Pericardium (tissue), 1 donor: ENCODE data around the gene C6orf120.

DNA sequence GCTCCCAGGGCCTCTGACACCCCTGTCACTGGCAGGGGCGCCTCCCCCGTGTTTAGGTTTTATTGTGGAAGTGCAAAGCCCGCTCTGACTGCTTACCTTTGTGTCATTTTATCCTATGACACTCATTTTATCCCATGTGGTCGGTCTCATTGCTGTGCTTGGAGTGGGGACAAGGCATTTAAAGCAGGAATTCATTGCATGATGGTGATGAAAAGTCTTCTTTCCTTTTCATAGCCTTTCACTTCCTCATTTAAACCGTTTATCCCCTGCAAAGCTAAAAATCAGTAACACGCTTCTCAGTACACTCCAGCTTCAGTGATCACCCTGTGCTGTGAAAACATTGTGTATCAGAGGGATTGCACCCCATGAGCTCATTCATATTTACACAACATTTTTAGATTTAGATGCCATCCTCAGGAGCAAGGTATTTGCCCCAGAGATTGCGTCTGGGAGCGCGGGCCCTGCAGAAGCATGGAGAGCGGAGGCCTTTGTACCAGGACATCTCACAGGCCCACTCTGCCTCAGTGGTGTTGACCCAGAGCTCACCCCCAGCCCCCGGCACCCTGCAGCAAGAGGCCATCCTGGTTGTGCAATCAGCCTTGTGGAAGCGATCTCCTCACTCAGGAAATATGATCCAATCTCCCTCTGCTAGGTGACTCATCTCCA lies 38.7 kb upstream of the THBS2 start:
- RRBS, result no CpG with 5 or more reads among the region's 12 CpGs

- RRBS, result no CpG with 5 or more reads among the region's 9 CpGs
These were observed 32.0 kb downstream of the WDR27 start for GRCh38 chr6:169669835-169670316.

GRCh38 chr6:169702094-169703087 lies at the start of gene C6orf120:
TSS of gene C6orf120 (plus strand) at chr6:169702126.
- RRBS, result under 1% methylated on average over 30 of the region's 95 CpGs

- RRBS, result no CpG with 5 or more reads among the region's 5 CpGs
These were observed 1.4 kb upstream of the PHF10 start for GRCh38 chr6:169725635-169726181.

DNA sequence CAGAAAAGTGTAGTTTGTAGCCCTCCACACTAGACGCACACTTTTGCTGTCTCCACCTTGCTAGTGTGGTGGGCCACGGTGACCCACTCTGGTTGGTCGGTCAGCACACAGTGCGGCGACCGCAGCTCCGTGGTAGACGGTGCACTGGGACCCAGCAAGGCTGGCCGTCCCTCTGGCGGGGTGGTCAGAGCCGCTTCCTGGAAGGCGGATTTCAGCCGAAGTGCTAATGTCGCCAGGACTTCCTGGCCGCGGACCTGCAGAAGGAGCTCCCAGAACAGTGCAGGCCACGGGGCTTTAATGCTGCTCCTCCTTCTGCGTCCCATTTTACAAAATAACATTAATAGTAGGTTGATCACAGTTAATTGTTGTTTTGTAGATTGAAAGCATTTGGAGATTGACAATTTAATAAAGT lies 268.4 kb downstream of the DLL1 start:
- RRBS, result no CpG with 5 or more reads among the region's 18 CpGs

GRCh38 chr6:170129801-170130247 lies 161.1 kb downstream of the DLL1 start:
- RRBS, result no CpG with 5 or more reads among the region's 14 CpGs

DNA sequence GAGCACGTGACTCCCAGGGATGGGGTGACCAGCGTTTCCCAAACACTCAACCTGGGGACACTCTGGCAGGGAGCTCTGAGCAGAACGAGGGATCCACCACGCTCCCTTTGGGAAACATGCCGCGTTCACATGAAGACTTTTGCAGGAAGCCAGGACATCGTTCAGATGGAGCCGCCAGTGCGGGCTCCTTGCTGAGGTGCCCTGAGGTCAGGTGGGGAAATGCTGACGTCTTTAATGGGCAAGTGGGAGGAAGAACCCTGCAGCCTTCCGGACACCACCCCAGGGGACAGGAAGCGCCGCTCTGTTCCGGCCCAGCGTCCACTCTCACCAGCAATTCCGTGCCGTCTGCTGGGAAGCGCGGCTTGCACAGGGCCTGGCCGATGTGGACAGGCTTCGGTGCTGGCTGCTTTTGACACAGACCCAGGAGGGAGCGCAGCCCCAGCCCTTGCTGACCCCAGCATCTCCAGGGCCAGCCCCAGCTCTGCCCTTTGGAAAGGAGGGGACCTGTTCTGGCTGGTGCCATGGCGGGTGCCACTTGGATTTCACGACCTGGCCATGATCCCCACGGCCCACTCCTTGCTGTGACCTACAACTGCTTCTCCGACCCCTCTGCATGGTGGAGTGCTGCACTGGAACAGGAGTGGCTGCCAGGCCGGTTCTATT lies 123.3 kb downstream of the DLL1 start:
- RRBS, result 33% methylated on average over 2 of the region's 27 CpGs

GRCh38 chr6:170175953-170176643 lies 114.8 kb downstream of the DLL1 start:
- RRBS, result 70% methylated on average over 24 of the region's 42 CpGs

GRCh38 chr6:170178833-170179341 lies 112.0 kb downstream of the DLL1 start:
- RRBS, result 65% methylated on average over 1 of the region's 18 CpGs

DNA sequence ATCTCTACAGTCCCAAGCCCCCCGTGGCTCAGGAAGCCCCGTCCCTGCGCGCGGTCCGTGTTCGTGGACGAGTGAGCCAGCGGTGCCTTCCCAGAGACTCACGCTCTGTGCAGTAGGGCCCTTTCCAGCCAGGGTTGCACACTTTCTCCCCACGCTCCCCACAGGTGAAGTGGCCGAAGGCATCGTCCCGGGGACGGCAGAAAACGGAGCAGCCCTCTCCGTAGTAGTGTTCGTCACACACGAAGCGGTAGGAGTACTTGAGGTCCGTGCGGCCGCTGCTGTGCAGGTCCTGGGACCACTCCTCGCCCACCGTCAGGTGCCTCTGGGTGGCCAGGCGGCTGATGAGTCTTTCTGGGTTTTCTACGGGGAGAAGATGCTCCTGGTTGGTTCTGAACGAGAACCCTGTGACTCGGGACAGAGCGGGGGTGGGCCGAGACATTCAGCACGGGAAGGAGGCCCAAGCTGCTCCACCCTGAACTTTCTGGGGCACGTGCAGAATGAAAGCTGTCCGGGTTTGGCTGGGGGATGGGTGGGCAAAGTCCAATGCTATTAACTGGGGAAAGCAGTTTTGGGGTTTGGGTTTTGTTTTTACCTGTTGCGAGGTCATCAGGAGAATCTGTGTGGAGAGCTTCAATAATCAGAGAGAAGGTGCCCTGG lies 2.6 kb downstream of the DLL1 start:
- RRBS, result no CpG with 5 or more reads among the region's 35 CpGs

- RRBS, result no CpG with 5 or more reads among the region's 4 CpGs
These were observed 1.2 kb downstream of the FAM120B start for GRCh38 chr6:170307815-170308082.

DNA sequence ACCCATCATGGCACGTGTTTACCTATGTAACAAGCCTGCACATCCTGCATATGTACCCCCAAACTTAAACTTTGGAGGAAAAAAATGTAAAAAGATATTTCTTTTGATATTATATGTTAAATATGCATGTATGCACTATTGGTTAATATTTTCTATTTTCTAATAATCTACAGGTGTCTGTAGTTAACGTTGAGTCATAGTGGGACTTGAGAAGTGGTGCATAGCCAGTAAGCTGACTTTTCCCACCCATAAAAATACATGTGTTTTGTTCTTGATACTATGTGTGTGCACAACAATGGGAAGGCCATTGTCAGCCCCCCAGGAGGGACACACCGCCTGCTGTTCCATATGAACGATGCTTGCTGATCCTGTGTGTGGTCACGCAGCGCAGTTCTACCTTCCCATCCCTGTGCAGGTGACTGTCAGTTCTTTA lies 49.1 kb downstream of the FAM120B start:
- RRBS, result no CpG with 5 or more reads among the region's 6 CpGs

DNA sequence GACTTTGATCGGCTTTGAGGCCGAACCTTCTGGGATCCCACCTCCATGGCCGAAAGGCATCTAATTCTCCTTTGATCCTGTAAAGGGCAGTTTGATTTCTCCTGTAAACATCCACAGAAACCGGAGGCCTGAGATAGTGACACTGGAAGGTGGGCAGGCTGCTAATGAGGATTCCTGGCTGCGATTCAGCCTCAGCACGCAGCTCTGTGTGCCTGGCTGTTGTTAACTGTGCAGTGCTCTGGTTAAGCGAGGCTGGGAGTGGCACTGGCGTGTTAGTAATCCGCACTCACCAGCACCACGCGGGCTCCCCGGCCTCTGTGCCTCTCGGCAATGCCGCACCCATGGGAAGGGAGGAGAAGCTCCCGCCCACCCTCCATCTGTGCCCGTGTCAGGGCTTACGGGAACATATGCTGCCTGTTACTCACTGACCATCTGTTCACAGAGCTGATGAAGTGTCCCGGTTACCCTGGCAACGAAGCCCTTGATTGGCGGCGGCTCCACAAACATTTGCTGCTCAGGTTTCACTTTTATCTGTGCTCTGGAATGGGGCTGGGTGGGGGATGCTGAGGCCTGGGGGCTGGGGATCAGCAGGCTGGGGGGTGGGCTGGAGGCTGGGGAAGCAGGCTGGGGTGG lies 114.8 kb downstream of the PSMB1 start:
- RRBS, result no CpG with 5 or more reads among the region's 21 CpGs

- RRBS, result no CpG with 5 or more reads among the region's 9 CpGs
These were observed 93.6 kb downstream of the PSMB1 start for GRCh38 chr6:170459337-170460064.

DNA sequence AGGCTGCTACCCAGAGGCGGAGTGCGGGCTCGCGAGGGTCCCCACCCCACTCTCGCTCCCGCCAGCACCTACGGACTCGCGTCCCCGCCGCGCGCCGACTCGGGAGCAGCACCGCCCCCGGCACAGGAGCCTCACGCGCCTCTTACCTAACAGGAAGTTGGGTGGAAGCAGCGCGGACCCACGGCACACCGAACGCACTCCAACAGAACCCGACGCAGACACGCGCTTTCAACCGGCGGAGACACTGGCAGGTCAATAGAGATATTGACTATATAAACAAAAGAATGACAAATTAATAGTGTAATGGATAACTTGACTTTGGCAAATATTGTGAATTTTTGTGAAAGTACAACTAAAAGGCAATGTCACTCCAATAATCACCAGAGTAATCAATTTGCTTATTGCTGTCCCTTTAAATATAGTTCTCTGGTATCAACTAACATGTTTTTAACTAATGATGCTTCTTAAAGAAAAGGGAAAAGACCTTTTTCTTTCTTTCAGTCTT lies 28.1 kb upstream of the PDCD2 start:
- RRBS, result no CpG with 5 or more reads among the region's 30 CpGs